ENCODE measurements around the gene ZNF213.

DNA sequence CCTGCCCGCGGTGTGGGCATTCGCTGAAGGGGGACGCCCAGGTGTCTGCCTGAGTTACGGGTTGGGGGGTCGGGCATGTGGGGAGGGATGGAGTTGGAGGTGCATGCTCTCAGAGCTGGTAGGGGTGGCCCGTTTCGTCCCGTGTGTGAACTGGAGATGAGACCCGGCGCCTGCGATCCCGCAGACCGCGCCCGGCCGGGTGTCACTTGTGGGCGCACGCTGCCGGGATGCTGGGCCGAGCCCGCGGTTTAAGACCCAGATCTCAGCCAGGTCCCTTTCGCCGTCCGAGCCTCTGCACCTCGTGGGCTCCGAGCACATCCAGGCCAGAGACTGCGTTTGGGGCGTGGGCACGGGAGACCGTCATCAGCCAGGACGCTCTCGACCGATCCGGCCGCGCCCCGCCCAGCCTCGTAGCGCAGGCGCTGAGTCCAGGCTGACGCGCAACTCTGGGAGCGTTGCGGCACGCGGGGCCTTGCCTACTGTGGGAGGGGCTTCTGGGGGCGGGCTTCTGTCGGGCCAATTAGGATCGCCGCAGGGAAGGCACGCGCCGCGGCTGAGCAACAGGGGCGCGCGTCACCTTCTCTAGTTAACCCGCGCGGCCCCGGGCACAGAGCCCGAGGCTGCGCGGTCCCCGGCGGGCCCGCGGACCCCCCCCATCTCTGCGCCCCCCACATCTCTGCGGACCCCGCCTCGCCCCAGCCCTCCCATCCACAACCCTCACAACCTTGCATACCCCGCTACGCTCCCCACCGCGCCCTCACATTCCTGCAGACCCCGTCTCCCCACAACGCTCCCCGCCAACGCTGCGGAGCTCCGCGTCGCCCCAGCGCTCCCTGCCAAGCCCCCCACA is 613 bp upstream of the CEMP1 start:
- PRO-cap = bidirectional peak, plus-strand start at position 591 of the sequence, minus-strand start at position 328 of the sequence

GRCh38 chr16:2587825-2588321 is 50.1 kb downstream of the PDPK1 start:
- PRO-cap = no peak

GRCh38 chr16:2596476-2597185 is 58.8 kb downstream of the PDPK1 start:
- PRO-cap = no peak

DNA sequence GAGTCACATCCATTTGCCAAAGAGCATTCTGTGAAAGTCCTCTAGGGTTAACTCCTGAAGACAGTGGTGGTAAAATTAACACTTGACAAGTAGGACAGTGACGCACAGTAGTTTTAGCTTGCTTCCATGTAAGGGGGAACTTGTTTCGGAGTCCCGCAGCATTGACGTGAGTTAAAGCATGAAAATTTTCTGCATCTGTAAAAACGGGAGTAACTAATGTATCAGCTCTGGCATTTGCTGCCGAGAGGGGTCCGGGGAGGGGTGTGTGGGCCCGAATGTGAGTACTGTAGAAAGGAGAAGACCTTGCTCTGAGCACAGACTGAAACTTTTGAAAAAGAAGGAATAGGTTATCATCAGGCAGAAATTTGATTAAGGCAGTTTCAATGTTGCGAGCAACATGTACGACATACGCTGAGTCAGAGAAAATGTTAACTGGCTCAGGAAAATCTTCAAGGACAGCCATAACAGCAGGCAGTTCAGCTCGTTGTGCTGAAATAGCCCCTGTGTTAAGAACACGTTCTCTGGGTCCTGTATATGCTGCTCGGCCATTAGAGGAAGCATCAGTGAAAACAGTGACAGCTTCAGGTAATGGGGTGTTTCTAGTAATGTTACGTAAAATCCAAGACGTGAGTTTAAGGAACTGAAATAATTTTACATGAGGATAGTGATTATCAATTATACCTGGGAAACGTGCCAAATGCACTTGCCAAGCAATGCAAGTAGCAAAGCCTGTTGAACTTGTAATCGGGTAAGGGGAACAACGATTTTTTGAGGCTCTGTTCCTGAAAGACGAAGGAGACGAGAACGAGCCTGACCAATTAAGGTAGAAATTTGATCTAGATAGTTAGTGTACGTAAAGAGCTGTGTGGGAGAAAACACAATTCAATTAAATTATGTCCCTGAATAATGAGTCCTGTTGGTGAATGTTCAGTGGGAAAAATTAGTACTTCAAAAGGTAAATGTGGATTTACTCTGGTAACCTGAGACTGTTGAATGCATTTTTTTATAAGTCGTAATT is 18.1 kb upstream of the KCTD5 start:
- PRO-cap = no peak

GRCh38 chr16:2753557-2753959 is 1.1 kb downstream of the SRRM2 start:
- PRO-cap = bidirectional peak, plus-strand start at chr16:2753790, minus-strand start at chr16:2753714

DNA sequence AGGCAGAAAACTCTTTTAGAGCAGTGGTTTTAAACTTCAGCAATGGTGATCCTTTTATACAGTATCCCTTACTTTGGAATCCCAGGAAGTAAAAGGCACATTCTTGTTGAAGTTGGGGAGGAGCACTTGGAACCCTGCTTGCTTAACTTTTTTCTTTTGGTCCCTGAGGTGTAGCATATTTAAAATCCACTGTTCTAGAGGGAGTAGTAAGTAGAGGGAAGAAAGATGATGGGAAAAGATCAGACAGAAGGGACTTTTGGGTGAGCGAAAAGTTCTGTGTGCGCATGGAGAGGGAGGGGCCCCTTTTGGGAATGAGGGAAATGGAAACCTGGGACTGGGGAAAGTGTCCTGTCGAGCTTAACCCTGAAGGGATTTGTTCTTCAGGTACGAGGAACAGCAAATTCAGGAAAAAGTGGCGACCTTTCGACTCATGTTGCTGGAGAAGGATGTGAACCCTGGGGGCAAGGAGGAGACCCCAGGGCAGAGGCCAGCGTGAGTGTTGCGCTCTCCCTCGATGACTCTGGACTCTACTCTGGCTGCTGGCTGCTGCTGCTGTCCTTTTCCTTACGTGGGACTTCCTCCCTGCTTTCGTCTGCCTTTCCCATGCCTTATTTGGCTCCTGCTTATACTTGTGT is 4.8 kb downstream of the SRRM2 start:
- PRO-cap = no peak

DNA sequence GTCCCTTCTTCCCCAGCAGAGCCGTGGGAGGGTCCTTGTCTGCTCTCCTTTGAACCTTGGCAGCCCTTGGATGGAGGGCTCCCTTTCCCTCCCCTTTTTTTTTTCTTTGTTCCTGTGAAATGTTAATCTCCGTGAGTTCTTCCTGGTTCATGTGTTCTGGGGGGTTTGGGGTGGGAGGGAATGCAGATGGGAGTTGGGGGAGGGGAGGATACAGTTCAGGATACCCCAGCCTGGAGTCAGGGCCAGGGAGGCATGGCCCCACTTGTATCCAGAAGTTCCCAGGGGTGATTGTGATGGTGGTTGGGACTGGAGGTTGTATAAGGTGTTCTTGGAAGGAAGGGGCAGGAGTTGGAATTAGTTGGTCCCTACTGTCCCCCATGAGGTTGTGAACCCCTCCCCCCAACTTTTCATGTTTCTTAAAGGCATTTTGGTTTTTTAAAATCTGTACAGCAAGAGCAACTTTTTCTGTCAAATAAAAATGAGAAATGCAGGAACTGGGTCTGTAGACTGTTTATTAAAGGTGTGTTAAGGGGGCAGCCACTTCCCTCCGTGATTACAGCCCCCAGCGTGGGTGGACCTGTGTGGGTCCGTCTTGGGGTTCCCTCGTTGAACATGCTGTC is 6.1 kb downstream of the ELOB start:
- PRO-cap = no peak

DNA sequence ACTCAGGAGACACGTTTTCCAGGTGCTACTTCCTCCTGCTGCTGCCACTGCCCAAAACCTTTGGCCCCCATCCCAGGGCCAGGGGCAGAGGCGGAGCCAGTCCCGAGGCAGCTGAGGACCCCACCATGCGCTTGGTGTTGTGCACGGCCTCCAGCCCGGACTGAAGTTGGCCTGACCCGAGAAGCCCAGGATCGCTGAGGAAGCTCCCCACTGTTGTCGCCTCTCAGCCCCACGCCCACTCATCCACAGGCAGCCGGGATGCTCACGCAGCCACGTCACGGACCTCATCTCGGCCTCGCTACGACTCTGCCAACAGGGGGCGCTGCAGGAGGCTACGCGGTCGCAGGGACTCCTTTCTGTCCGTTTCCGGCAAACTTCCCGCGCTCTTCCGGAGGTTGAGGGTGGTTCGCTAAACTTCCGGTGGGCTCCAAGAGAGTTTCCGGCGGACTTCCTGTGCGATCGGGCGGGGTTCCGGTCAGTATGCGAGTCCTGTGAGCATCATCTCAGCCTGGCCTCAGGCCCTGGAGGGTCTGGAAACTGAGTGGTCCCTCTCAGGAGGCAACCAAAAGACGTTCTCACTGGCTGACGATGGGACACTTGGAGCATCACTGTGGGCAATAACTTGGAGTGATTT is 12.3 kb downstream of the ZG16B start:
- PRO-cap = no peak

- PRO-cap = no peak
These were observed 4.2 kb upstream of the FLYWCH1 start for GRCh38 chr16:2907445-2907970.

GRCh38 chr16:2964589-2965594 is 817 bp downstream of the KREMEN2 start:
- PRO-cap = no peak

- PRO-cap = no peak
These were observed 3.5 kb downstream of the PKMYT1 start for GRCh38 chr16:2976572-2977222.

- PRO-cap = bidirectional peak, plus-strand start at chr16:3022882, minus-strand start at chr16:3022432
These were observed 1.3 kb downstream of the HCFC1R1 start for GRCh38 chr16:3022151-3023059.

DNA sequence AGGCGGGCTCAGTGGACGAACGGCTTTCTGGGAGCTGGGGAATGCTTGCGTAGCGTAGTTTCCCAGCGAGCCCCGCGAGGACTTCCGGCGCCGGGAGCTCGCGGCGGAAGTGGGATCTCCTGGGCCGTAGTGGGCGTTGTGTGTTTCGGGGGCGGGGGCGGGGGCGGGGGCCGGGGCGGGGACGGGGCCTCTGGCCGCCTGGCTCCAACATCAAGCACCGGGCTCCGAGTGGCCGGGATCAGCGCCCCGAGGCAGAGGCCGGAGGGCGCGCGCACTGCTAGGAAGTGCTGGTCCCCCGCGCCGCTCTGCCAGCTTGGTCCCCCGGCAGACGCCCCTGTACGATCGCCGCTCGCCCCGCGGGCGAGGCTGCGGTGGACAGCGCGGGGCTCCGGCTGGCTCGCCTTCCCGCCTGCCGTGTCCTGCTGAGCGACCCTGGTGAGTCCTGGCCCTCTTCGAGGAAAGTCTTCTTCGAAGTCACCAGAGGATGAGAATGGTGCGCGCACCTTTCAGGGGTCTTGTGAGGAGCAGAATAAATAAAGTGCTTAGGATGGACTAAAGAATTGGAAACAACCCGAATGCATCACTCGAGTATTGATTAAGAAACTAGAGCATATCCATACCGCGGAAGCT is at the start of gene ZNF213:
Gene ZNF213, plus strand, starts transcription at position 77 of the 630 bp plus-strand sequence.
- PRO-cap = bidirectional peak, plus-strand start at position 235 of the sequence, minus-strand start outside the sequence

- PRO-cap = no peak
These were observed 35.8 kb downstream of the ZNF213 start for GRCh38 chr16:3170511-3171202.

DNA sequence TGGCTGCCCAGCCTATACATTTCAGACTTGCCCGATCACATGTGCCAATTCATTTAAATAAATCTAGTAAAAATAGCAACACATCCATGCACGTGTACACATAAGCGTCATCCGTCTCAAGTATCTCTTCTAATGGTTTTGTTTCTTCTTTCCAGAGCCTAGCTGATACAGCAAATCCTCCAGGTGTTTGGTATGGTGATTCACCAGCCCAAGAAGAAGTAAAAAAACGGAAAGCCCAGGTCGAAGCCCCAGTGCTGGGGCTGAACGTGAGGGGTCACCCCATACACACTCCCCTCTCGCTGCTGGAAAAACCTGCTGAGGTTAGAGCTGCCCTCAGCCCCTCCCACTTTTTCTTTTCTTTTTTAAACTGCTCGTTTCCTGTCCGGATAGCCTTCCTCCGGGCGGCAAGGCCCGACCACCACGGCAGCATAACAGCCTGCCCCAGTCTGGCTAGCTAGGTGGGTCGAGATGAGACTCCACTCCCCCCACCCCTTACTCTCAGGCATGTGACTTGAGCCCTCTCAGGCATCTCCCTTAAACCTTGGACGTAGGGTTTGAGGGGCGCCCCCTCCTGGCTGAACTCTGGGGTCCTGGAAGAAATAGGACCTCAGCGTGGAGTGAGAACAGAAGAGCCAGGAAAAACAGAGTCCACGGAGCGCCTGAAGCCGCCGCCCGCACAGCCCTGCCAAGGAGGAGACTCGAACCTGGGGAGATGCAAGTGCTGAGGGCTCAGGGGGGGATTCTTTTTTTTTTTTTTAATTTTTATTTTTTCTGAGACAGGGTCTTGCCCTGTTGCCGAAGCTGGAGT is 39.3 kb downstream of the ZNF213 start:
- PRO-cap = no peak

GRCh38 chr16:3234585-3234919 is 406 bp downstream of the ZNF200 start:
- PRO-cap = no peak

GRCh38 chr16:3259050-3259440 is 2.6 kb upstream of the MEFV start:
- PRO-cap = no peak

- PRO-cap = no peak
These were observed 5.9 kb downstream of the TIGD7 start for GRCh38 chr16:3299176-3299901.

- PRO-cap = no peak
These were observed 3.3 kb downstream of the ZNF75A start for GRCh38 chr16:3308446-3309200.

- PRO-cap = no peak
These were observed 9.7 kb downstream of the OR2C1 start for GRCh38 chr16:3365390-3365846.

All from ReNcell CX (cell line).